Kidney epithelial cell (primary cell): ENCODE measurements around a stretch of chr6.

GRCh38 chr6:13455378-13456140 lies 31.8 kb downstream of the GFOD1 start:
- RAMPAGE, long total RNA: no peak
- RRBS: no CpG with 5 or more reads among the region's 9 CpGs

GRCh38 chr6:13461011-13462048 lies 26.1 kb downstream of the GFOD1 start:
- RAMPAGE, long total RNA: no peak
- RRBS: 46% methylated on average over 3 of the region's 9 CpGs

DNA sequence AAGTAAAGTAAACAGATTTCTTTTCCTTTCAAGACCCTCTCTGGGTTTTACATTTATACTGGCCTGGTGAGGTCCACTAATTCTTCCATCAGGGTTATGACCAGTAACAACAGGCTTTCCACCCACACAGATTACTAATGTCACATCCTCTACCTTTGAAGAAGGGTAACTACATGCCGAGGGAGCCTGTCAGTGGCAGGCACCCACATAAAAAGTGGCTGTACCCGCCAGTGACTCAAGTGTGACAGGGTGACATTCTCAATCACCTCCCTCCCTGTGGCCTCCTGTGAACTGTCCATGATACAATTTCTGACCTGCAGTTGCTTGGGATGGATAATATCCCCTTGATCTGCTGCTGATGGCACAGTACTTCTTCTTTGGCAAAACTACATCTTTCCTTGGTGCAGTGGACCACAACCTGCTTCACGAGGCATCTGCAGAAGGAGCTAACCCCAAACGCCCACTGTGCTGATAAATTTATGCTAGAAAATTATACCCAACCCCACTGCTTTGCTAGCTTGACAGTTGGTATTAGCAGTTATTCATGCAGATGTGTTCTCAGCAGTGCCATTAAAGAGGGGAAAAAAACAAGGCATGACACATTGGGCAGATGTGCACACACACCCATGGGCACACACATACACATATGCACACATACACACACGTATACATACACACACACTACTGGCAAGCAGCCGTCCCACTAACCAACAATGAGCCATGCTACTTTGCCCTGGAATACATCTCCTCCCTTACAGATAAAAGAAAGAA lies 20.9 kb downstream of the GFOD1 start:
- RAMPAGE, long total RNA: no peak
- RRBS: no CpG with 5 or more reads among the region's 6 CpGs

DNA sequence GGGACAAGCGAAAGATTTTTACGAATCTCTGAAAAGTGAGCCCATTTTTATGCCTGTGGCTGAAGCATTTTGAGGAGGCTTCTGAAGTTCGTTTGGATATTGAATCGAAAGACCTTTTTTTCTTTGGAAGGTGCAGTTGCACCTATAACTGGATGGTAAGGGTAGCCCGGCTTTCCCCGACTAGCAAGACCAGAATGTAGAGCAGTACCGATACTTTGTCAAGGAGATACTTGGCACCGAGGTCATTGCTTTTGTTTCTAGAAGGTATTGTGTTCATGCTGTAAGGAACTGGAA lies 637 bp downstream of the RNF182 start:
- RAMPAGE, long total RNA: no peak
- RRBS: no CpG with 5 or more reads among the region's 8 CpGs

DNA sequence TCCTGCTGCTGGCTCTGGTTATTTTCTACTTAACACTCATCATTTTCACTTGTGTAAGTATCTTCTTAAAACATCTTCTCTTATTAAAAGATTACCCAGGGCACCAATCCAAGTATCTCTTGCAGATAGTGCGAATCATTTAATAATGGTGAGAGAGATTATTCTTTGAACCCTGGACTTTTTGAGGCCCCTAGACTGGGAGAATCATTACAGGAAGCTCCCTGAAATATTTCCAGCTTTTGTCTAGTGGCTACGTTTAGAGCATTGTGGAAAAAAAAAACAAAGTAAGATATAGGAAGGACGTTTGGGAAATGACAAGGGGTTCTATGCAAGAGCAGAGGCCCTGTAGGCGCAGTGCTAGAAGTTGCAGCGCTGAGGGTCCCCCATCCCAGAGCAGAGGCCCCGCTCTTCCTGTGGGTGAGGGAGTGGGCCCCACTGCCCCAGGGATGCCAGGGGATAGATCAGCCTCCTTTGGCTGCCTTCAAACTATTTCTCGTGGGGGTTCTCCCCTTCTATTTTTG lies 16.2 kb downstream of the CD83 start:
- RAMPAGE, long total RNA: no peak
- RRBS: no CpG with 5 or more reads among the region's 7 CpGs

DNA sequence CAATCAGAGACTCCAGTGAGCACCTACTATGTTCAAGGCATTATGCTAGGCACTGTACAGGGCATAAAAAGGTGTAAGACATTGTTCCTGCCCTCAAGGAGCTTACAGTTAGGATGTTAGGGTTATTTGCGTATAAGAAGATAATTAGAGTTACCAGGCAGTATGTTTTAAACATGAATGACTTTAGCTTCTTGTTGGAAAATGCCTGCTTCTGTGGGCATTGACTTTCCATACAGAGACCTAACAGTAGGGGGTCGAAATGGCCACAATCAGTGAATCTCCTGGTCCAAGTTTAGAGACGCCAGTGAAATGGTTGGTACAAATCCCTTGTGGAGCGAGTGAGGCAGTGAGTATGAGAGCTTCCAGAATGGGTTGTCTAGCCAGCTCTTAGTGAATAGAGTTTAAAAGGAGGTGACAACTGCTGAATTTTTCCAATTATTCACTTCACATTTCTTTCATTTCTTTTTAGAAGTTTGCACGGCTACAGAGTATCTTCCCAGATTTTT lies 17.1 kb downstream of the CD83 start:
- RAMPAGE, long total RNA: no peak
- RRBS: no CpG with 5 or more reads among the region's 5 CpGs

GRCh38 chr6:14210832-14211521 lies 93.4 kb downstream of the CD83 start:
- RAMPAGE, long total RNA: no peak
- RRBS: 1% methylated on average over 45 of the region's 95 CpGs

DNA sequence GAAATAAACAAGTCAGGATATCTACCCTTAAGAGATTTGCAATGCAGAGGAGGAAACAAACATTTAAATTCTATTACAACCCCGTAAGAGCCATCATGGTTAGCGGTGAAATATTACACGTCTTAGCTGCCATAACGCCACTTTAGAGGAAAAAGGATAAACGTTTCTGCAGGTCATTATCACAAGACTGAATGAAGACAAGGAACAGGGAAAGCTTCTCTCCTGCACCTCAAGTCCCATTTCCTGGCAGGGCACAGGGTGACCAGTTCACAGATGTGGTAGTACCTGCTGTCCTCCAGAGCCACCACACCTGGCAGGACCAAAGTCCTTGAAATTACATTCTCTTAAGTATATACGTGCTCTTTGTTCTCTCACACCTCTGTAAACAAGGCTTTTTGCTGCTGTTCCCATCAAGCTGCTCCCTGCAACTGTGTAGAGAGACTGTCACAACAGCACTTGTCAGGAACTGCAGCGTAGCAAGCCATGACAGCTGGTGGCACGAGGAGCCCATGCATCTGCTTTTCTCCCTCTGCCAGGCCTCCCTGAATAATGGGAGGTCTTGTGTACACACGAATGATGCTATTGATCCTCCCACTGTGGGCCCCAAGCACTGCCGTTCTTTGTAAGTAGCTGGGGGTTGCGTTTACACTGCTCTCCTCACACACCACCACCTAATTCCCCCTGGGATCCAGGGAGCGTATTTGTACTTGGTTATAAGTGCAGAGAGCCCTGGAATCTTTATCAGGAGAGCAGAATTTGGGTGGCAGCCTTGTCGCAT lies 431.7 kb downstream of the CD83 start:
- RAMPAGE, long total RNA: no peak
- RRBS: no CpG with 5 or more reads among the region's 13 CpGs

DNA sequence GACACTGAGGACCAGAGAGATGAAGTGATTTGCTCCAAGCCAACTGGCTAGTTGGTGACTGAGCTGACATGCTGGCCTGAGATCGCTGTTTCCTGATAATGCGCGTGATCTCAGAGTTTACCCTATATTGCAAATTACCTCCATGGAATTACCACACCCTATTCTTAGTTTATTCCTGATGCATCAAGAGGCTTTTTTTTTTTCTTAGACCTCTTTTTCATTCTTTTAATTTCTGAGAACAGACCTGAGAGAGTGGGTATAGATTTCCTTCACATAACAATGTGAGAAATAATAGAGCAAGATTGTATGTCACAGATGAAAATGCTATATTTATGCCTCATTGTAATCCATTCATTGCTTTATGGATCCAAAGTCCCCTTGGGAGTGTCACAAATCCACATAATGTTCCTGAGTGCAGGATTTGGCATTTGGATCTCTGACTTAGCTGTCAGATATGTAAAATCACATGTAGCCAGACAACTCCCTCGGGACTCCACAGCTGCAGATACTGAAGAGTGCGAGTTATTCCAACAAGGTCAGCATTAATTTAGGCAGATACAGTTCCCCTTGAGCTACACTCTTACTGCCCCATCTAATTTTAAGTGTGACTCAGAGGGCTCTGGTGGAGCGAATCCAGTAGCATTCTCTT lies 433.1 kb downstream of the CD83 start:
- RAMPAGE, long total RNA: no peak
- RRBS: no CpG with 5 or more reads among the region's 6 CpGs

GRCh38 chr6:14729095-14729590 lies 516.7 kb upstream of the JARID2 start:
- RAMPAGE, long total RNA: no peak
- RRBS: no CpG with 5 or more reads among the region's 11 CpGs

DNA sequence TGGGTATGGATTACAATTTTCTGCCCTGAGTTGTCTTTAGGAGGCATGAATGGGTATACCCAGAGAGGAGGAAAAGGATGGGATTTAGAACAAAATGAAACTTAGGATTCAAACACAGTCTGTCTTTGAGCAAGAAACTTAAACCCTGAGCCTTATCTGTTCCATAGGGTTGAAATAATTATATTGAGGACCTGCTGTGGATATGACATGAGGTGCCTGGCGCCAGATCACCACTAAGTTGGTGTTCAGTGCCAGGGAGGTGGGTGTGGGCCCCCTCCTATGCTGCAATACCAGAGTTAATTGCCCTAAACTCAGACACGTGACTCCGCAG lies 419.5 kb upstream of the JARID2 start:
- RAMPAGE, long total RNA: no peak
- RRBS: no CpG with 5 or more reads among the region's 3 CpGs

DNA sequence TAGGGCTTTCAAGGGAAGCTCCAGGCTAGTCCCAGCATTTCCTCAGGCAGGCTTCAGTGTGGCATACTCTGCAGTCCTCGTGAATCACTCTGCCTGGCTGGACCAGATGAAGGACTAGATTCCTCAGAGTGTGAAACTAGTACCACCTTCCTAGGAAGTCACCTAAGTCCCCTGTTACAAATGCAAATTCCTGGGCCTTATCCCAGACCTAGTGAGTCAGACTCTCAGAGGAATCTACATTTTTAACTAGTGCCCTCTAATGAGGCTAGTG lies 279.7 kb upstream of the JARID2 start:
- RAMPAGE, long total RNA: no peak
- RRBS: no CpG with 5 or more reads among the region's 1 CpG

DNA sequence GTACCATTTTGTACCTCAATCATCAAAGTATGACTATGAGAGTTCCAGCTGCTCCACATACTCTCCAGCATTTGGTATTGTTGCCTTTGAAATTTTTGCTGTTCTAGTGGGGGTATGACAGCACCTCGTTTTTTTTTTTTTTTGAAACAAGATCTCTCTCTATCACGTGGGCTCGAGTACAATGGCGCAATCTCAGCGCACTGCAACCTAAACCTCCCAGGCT lies 144.8 kb upstream of the JARID2 start:
- RAMPAGE, long total RNA: no peak
- RRBS: no CpG with 5 or more reads among the region's 5 CpGs

- RAMPAGE, long total RNA: no peak
- RRBS: no CpG with 5 or more reads among the region's 8 CpGs
Measured at GRCh38 chr6:15148140-15148814, 97.6 kb upstream of the JARID2 start.

GRCh38 chr6:15274677-15275379 lies 29.0 kb downstream of the JARID2 start:
- RAMPAGE, long total RNA: no peak
- RRBS: no CpG with 5 or more reads among the region's 2 CpGs

- RAMPAGE, long total RNA: no peak
- RRBS: no CpG with 5 or more reads among the region's 6 CpGs
Measured at GRCh38 chr6:15291267-15291709, 45.4 kb downstream of the JARID2 start.

GRCh38 chr6:15292622-15292889 lies 46.7 kb downstream of the JARID2 start:
- RAMPAGE, long total RNA: no peak
- RRBS: no CpG with 5 or more reads among the region's 5 CpGs

DNA sequence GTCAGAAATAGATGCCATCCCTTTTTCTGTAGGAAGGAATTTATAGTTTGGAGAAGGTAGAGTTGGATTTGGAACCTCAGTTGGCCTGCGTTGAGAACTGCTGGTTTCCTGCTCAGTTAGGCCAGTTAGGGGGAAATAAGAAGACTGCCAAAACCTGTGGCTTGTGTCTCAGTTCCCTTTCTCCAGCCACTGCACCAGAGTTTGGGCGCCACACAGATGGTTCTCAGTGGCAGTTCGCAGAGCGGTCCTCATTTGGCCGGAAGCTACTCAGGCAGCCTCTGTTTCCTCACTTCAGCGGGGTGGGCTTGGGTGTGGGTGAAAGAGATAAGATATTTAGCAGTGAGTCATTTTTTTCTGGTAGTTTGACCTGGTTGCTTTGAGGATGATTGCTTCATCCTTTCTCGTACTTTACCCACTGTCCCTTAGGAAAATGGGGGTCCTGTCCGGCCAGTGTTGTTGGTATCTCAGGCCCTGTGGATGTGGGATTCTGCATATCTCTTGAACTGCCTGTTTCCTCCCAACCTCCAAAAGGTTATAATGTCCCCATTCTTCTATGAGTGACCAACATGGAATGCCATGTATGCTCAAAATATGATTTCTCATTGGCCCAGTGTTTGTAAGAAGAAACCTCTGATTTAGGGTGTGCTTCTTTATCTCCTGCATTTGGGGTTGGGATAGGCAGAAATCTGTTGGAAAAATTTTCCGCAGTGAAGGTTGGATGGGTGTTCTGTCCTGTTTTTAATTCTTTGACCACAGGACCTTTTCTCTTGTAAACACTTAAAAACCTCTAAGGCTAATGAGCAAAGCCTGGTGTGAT lies 53.8 kb downstream of the JARID2 start:
- RAMPAGE, long total RNA: no peak
- RRBS: no CpG with 5 or more reads among the region's 9 CpGs

- RAMPAGE, long total RNA: no peak
- RRBS: no CpG with 5 or more reads among the region's 4 CpGs
Measured at GRCh38 chr6:15371288-15371743, 125.4 kb downstream of the JARID2 start.

DNA sequence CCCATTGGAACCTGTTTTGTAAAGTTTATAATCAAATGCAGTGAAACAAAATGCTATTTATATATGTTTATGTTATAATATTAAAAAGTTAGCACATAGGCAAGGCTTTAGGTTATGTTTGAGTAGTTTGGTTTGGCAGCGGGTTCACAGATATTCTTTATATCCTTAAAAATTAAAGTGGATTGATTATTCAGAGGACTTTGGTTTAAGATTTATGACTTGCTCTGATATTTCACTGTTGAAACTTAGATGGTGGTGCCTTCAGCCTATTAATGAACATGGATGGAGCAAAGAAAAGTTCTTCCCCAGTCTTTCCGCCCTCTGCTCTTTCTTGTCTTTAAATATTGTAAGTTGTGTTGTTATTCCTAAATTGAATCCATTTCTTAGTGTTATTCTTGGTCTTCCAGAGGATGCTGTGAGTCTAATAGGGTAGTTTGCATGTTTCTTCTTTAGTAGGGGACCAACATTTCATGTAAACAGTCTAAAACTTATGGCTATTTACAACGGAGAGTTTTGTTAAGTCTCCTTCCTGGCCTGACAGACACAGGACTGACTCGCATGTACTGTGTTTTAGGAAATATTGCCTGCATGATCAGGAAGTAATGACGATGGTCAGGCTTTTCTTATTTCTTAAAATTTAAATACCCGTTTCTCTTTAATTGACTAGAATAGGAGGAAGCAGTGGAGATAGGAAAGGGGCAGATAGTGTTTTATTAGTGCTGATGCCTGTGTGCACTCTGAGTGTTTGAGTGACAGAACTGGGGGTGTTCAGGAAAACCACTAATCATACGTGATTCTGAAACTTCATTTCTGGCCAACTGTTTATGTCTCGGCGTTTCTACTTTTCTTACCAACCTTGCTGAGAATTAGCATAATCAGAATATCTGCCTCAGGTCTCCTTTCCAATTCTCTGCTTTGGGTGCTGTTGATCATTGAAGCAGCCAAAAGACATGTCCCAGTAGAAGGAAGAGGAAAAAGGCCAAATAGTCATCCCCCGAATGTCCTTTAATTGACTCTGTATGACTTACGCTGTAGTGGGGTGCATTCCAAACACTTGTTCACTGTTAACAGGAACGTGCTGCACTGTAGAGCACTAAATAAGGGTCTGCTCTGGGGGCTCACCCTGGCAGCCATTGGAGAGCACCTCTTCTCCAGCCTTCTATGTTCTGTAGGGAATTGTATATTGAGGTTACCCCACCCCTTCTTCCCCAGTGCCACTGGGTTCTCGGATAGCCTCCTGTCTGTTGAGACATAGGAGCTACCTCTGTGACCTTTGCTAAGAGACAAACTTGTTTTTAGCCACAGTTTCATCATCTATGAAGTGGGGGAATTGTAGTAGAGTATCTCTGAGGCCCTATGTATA lies 152.7 kb downstream of the JARID2 start:
- RAMPAGE, long total RNA: no peak
- RRBS: no CpG with 5 or more reads among the region's 13 CpGs